SJSA1 (cell line): ENCODE results near the genes GAS2L3 and SLC5A8.

GRCh38 chr12:100573257-100574261, at the start of gene GAS2L3:
Gene GAS2L3 (plus strand): TSS chr12:100573684.
- RAMPAGE, long total RNA = no peak

DNA sequence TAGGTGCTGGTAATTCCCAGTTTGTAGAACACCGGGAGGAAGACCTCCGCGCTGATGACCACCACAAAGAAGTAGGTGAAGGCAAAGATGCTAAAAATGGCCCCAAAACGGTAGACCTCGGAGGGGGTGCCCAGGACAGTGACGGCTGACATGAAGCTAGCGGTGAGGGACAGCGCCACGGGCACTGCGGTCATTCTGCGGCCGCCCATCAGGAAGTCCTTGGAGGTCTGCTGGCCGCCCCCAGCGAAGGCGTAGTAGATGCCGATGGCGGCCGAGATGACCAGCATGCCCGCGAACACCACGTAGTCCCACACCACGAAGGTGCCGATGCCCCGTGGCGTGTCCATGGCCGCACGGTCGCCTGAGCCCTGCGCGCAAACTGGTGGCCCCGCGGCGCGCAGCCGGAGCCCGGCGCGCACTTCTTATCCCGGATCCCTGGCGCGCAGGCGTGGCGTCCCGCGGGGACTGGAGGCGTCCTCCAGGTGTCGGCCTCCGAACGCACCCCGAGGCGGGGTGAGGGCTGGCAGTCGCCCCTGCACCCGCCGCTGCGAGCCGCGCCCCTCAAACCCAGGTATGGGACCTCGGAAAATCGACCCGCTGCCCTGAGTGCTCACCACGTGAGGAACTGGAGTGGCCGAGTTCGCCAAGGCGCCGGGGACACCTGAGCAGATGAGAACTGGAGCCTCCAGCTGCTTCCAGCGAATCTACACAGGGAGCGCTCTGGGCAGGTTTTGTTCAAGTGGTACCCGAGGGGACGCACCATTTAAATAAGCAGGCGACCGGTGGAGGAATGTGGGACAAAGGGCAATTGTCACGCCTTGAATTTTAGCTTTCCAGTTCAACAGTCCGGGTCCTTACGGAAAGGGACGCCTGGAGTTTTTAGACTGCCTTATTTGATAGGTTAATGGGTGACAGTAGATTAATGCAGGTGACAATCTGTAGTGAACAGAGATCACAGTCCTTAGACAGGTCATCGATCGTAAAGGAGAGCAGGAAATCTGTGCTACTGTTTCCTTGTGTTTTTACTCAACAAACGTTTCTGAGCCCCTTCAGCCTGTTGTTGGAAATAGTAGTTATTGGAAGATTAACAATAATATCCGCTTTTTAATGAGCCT, at the start of gene SLC5A8:
SLC5A8 (minus strand) TSS at position 737 of the 1,115 bp plus-strand sequence.
- RAMPAGE, long total RNA = no peak

DNA sequence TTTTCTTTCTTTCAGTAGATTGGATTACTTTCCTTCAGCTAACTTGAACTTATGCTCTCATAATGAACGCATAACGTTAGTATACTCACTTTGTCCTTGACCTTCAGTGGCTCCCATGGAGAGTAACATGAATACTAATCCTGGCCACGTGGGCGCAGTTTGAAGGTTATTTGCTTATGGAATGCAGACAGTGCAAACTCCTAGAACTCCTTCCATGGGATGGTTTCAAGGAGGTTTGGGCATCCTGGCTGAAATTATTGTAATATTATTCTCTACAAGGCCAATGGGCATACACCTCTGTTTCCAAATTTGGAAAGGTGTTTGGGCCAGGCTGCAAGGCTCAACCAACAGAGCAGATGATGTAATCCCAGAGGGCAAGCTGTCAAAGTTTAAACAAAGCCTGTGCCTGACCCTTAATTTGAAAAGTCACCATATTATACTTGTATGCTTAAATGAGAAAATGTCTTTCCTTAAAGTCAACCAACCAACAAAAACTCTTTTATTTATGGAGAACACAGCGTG, 23.5 kb downstream of the MYBPC1 start:
- RAMPAGE, long total RNA = no peak

- RAMPAGE, long total RNA = no peak
Observed at GRCh38 chr12:101742524-101743093, 3.3 kb upstream of the SYCP3 start.

DNA sequence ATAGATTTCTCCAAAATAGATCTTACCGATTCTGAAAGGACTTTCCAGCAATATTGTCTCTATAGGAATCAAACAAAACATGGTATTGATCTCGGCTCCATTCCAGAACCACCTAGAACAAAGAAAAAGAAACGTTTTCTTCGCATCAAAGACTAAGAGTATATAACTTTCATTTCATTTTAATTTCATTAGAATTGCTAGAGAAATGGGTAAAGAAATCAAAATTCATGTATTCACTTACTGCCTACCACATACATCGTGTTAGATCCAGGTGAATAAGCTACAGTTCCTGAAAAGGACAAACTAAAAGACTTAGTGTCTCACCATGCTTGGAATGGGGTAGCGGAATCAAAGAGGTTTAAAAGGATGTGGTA, 34.1 kb downstream of the GNPTAB start:
- RAMPAGE, long total RNA = no peak

DNA sequence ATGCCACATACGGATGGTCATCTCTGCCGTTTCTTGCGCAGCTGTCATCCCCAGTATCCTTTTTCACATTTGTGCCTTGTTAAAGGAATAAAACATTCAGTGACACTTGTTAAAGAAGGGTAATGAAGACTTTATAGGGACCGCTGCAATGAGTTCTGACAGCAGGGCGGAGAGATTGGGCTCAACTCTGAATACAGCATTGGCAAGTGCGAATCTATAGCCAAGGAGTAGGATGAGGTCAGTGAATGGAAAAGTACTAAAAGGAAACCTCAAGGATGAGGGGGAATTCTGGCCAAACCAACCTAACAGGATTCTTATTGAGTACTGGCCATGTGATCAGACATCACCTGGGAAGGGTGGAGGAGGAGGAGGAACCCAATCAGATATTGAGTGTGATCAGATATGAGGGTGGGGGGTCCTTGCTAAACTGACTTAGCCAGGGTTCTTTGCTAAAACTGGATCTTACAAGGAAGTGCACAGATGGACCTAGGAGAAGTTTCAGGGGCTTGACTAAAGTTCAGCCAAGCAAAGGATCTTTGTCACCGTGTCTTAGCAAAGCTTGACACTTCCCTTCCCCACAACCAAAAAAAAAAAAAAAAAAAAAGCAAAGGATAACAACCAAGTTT, 31.0 kb downstream of the DRAM1 start:
- RAMPAGE, long total RNA = no peak

DNA sequence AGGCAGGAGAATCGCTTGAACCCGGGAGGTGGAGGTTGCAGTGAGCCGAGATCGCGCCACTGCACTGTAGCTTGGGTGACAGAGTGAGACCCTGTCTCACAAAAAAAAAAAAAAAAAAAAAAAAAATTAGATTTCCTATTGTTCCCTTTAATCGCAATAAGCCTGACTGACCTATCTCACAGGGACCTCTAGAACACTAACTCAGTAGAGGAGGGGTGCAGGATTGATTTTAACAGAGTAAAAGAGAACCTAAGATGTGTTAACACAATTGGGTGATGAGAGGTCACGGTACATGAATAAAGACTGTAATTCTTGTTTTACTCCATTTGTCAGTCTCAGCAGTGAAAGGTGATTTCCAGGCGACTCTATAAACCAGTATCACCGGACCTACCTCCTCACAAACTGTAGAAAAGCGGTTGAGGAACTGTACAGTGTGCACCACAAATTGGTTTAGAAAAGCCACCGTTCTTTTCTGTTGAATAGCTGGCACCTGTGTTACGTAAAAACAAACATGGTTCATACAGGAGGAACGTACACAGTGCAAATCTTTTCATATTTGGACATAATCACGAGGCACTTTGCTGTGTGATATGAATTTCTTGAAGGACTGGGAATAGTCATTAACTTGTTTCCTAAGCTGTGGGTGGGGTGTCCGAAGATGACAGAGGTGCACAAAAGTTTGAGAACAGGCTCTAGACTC, 784 bp downstream of the WASHC3 start:
- RAMPAGE, long total RNA = no peak

GRCh38 chr12:102429604-102430313, 50.6 kb downstream of the IGF1 start:
- RAMPAGE, long total RNA = no peak

- RAMPAGE, long total RNA = no peak
Observed at GRCh38 chr12:102956246-102957104, 999 bp upstream of the ASCL1 start.

- RAMPAGE, long total RNA = no peak
Observed at GRCh38 chr12:103172891-103173099, 215.3 kb downstream of the ASCL1 start.

GRCh38 chr12:103301955-103302817, 193.6 kb downstream of the C12orf42 start:
- RAMPAGE, long total RNA = no peak

- RAMPAGE, long total RNA = no peak
Observed at GRCh38 chr12:103580252-103580600, 6.8 kb upstream of the STAB2 start.

- RAMPAGE, long total RNA = no peak
Observed at GRCh38 chr12:103785096-103785695, 55.8 kb downstream of the NT5DC3 start.

DNA sequence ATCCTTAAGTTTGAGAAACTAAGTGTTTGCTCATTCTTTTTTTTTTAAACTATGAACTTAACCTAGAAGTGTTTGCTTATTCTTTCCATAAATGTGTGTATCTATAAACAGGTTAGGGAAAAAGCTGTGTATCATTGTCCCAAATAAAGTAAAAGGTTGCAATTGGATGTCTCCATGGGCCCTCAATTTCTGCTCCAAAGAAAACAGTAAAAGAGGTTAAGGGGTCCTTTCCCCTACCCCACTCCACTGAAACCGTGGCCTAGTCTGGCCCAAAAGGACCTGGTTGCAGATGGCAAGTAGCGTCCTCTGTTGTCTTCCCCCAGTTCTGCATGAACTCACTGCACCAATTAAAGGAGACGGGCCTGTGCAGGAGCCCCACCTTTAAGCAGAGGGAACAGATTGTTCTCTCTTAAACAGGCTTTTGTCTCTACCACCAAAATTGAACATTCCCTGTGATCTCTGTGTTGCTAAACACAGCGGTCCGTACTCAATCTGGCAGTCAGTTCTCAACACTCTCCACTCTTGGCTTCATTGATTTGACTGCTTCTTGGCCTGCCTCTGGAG, 7.7 kb upstream of the NT5DC3 start:
- RAMPAGE, long total RNA = no peak

DNA sequence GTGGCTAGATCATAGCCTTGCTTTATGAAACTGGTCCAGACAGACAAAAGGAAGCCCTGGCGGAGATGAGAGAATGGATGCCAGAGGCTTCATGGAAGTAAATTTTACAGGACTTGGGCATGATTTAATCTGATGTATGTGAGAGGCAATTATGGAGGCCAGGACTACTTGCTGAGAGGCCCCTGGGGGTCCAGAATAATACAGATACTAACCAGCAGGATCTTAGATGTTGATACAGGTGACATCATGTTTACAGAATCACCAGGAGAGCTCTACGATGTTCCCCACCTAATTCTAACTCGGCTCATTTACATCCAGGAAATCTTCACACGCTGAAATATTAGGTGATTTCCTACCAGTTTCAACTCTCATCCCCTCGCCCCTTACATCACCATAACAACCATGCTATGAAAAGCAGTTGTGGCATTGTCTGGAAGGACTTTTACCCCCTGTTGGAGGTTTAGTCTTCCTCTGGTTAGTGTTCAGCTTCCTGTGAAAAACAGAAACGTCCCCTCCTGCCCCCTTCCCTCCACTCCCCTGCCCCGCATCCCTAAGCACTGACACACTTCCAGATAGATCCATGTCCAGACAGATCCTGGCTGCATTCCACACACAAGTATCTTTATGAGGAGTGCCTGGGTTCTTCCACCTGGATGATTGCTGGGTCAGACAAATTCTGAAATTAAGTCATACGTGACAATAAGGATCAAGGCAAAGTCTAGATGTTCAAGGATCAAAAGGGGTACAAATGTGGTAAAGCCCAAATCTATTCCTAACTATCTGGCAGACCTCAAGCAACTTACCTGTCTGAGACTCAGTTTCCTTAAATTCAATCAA, 39.6 kb upstream of the NT5DC3 start:
- RAMPAGE, long total RNA = no peak

DNA sequence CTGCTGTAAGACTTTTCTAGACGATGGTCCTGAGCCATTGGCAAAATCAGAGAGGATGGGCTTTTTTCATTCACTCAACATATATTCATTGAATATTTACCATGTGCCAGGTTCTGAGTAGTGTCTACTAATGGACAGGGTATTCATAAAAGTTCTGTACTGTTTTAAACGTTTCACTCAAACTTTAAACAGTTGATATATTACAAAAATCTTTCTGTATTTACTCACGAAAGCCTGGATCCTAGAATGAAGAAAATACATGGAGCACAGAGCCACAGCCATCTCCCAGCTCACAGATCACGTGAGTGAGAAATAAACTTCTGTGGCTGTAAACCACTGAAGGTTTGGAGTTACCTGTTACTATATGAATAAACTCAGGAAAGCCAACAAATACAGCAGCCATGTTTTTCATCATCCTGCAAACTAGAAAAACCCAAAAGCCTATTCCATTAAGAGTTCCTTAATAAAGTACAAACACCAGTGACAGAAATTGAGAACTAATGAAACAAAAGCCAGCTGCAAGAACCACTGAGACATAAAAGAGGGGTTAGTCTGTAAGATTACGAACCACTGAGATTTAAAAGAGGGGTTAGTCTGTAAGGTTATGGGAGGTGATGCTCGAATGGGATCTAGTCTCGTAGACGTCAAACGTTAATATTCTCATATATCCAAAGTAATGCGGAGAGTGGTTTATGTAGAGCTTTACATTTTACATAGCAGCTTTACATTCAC, 820 bp upstream of the TDG start:
- RAMPAGE, long total RNA = no peak

DNA sequence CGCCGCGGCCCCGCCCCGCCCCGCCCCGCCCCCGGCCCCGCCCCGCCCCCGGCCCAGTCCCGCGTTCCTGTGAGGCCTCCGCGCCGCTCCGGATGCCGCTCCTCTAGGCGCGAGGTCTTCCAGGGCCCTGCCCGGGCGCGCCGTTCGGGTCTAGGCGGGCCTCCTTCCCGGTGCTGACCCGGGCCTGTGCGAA, 207 bp upstream of the NFYB start:
- RAMPAGE, long total RNA = no peak

DNA sequence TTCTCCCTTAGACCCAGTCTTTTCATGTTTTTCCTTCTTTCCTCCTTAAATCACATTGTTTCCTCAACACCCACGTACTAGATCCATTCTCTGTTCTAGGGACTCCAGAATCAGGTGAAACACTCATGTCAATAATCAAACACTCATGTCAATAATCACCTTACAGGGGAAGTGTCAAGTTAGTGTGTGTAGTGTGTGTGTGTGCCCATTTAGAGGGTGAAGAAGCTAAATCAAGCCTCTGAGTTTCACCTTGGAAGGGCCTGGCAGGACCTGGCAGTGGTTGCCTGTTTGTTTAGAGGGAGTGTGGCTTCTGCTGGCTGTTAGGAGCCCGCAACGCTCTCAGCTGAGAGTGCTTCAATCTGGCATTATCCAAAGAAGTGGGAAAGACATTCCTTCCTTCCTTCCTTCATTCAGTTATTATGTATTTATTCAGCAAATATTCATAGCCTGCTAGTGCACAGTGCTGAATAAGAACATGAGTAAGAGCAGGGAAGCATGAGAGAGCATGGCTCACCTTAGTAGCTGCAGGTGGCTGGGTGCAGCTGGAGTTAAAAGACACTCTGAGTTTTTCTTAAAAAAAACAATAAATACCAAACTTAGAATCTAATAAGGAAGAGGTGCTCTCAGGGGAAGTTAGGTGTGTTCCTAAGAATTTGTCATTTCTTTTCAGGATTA, 17.6 kb upstream of the EID3 start:
- RAMPAGE, long total RNA = no peak

GRCh38 chr12:104329200-104329845, 25.8 kb downstream of the EID3 start:
- RAMPAGE, long total RNA = no peak

DNA sequence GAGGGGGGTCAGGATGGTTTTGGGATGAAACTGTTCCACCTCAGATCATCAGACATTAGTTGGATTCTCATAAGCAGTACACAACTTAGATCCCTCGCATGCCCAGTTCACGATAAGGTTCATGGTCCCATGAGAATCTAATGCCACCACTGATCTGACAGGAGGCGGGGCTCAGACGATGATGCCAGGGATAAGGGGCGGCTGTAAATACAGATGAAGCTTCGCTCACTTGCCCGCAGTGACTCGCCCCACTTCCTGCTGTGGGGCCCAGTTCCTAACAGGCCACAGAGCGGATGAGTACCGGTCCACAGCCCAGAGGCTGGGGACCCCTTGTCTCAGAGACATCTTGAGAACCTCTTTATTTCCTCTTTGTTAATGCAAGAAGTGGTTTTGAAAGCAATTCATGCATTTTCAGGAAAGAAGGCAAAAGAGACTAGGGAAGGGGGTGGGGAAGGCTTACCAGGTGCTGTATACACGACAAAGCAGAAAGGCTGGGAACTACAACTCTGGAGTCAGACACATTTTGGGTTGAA, 68.6 kb downstream of the EID3 start:
- RAMPAGE, long total RNA = no peak